Lower leg skin (tissue), 2 donors: ENCODE results near the gene APOBEC3F.

GRCh38 chr22:38443088-38443759, 11.8 kb downstream of the KCNJ4 start:
- PRO-cap, result no peak
- RAMPAGE, long total RNA, 2 experiments, result no peak in any of the 2 experiments

- PRO-cap, result no peak
- RAMPAGE, long total RNA, 2 experiments, result no peak in any of the 2 experiments
Observed at GRCh38 chr22:38487625-38488669, 18.2 kb downstream of the DDX17 start.

DNA sequence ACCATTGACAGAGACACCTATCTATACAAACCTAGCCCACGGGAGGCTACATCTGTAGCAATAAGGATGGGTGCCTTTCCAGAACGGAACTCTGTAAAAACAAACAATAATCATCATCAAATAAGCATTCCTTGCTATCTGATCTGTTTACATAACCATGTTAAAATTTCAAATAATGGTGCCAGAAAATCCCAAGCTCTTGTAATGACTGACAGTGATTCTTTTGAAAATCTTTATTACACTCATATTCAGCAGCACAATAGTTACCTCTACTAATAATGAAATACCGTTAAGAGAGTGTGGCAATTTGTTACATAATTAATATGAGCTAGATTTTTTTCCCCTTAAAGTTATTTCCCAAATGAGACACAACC, 14.1 kb downstream of the DDX17 start:
- PRO-cap, result no peak
- RAMPAGE, long total RNA, 2 experiments, result no peak in any of the 2 experiments

DNA sequence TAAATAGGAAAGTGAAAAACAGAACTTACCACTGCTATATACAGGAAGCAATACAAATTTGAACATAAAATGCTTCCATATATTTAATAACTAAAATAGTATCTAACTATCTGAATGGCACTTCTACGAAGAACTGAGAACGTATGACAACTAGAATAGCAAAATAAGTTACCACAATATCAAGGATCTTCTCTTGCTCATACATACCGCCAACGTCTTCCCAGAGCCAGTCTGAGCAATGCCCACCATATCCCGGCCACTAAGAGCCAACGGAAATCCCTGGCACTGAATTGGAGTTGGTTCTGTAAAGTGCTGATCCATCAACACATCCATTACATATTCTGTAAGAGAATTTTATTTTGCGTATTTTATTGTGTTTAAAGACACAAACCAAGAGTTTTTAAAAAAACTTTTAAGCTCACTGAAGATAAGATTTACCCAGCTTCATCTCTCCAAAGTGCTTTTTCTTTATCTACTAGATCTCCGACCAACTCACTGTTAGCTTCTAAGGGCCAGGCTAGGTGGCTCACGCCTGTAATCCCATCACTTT, 7.8 kb downstream of the DDX17 start:
- PRO-cap, result no peak
- RAMPAGE, long total RNA, 2 experiments, result start-site peak on the minus strand in 1 of 2 experiments, centred at position 270 of the sequence, 92 reads per replicate

DNA sequence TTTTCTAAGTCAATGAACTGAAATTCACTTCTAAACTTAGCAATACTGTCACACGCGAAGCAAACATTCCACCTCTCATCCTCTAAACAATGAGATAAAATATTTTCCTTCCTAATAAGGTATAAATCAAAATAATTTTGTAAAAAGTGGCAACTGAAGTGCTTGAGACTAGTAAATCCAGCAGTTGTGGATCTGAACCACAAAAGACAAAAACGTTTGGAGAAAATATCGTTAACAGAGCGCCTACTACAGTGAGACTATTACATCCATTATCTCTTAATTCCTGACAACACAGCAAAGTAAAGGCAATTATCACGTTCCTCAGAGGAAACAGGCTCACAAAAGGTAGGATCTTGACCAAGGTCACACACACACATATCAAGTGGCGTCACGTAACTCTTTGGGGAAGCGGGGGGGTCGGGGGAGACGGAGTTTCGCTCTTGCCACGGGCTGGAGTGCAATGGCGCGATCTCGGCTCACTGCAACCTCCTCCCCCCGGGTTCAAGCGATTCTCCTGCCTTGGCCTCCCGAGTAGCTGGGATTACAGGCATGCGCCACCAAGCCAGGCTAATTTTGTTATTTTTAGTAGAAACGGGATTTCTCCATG, 1.5 kb downstream of the DDX17 start:
- PRO-cap, result unidirectional peak, plus-strand start at position 432 of the sequence
- RAMPAGE, long total RNA, 2 experiments, result no peak in any of the 2 experiments

- PRO-cap, result bidirectional peak, plus-strand start at chr22:38506651, minus-strand start at chr22:38506299
- RAMPAGE, long total RNA, 2 experiments, result no peak in any of the 2 experiments
Observed at GRCh38 chr22:38506417-38506736, 266 bp upstream of the DDX17 start.

DNA sequence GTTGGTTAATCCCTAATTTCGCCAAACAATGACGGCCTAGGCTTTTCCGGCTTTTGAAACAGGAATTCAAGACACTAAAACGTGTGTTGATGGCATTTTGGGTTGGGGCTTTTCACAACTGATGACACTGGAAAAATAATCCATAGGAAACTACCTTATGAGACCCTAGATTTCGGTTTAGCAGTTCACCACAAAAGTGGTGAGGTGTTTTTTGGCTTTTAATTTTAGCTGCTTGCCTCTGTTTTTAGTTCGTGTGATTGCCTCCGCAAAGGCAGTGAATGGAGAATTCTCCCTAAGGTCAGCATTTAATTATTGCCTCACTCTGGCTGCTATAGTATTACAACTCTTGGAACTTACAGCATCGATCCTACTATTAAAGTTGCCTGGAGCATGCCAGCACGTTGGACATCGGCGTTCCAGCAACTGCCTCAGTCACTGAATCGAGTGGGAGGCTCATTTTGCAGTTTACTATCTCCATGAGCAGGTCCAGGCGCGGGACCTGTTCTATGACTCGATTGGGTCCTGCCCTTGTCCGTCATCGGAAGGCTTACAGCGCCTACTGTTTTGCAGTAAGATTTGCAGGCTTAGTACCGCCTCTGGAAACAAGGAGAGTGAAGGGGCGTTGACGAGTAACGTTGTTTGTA, 687 bp upstream of the GTPBP1 start:
- PRO-cap, result bidirectional peak, plus-strand start outside the sequence, minus-strand start at position 442 of the sequence
- RAMPAGE, long total RNA, 2 experiments, result no peak in any of the 2 experiments

GRCh38 chr22:38737848-38738940, 17.6 kb downstream of the SUN2 start:
- PRO-cap, result no peak
- RAMPAGE, long total RNA, 2 experiments, result no peak in any of the 2 experiments

GRCh38 chr22:38754835-38755695, 733 bp downstream of the SUN2 start:
- PRO-cap, result bidirectional peak, plus-strand start at chr22:38755070, minus-strand start at chr22:38754958; bidirectional peak, plus-strand start at chr22:38755598, minus-strand start at chr22:38755515
- RAMPAGE, long total RNA, 2 experiments, result no peak in any of the 2 experiments

DNA sequence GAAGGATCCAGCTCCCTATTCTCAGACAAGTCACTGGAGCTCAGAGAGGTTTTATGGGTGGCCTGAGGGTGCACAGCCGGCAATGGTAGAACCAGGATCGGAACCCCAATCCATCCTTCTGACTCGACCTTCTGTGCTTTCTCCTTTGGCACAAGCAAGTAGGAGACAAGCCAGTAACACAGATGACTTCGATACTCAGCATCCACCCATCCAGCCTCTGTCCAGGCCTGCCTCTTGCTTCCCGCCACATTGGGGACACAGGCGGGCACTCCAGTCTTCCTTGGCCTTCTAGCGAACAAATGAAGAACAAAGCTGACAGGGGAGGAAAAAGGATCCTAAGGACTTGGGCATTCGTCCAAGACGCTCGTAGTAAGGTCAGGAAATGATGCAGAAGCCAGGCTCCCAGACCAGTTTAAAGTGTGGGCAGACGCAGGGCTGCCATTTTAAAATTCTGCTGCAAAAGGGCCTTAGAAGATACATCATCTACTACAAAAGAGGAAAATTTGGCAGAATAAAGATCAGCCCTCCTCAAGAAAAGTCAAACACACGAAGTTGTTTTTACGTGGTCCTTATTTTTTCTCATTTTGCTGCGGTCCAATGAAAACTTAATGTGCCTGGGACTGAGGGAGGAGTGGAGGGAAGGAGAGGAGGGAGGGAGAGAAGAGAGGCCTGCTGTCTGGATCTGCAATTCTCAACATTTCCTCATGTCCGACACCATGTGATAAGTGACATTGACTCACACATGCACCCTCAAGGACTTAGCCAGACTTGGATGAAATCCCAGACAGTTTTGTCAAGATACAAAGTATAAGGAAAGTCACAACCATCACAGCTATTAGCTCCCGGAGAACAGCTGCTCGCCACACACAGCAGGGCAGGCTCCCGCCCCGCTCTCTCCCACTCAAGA, 5.9 kb downstream of the DNAL4 start:
- PRO-cap, result bidirectional peak, plus-strand start at position 835 of the sequence, minus-strand start at position 693 of the sequence
- RAMPAGE, long total RNA, 2 experiments, result no peak in any of the 2 experiments

DNA sequence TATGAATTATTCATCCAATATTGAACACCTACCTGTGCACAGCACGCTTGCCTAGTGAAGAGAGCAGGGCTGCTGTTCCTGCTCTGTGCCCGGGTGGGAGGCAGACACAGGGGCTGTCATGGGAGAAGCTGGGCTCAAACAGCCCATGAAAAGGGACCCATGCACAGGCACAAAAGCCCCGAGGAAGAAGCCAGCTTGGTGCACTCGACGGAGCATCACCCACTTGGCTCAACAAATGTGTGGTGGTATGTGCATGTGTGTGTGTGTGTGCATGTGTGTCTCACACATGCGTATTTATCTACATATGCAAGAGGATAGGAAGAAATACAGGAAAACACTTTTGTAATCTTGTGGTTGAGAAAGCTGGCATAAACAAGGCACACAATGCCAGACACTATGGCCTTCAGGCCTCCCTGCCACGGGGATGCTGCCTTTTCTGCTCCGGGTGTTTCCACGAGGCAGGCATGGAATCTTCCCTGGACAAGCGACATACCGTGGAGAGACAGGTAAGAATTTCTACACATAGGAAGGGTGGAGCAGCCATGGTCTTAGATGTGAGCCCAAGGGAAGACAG, 5.0 kb upstream of the APOBEC3A start:
- PRO-cap, result no peak
- RAMPAGE, long total RNA, 2 experiments, result no peak in any of the 2 experiments

DNA sequence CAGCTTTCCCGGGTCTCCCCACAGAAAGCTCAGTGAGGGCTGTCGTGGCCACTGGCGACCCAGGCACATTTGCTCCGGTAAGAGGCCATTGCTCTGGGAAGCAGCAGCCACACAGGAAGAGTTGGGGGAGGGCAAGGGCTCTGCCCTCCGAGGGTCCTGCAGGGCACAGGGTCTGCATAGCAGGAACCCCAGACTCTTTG, 8.7 kb downstream of the APOBEC3A start:
- PRO-cap, result no peak
- RAMPAGE, long total RNA, 2 experiments, result no peak in any of the 2 experiments

GRCh38 chr22:38973142-38973591, 9.0 kb upstream of the APOBEC3B start:
- PRO-cap, result no peak
- RAMPAGE, long total RNA, 2 experiments, result no peak in any of the 2 experiments

DNA sequence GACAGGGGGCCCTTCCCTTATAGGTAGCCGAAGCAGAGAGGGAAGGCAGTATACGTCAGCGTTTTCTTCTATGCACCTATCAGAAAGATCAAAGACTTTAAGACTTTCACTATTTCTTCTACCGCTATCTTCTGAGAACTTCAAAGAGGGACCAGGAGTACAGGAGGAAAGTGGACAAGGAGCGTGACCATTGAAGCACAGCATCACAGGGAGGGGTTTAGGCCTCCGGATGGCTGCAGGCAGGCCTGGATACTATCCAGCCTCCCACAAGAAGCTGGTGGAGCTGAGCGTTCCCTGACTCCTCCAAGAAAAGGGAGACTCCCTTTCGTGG, 1.1 kb upstream of the APOBEC3C start:
- PRO-cap, result no peak
- RAMPAGE, long total RNA, 2 experiments, result no peak in any of the 2 experiments

GRCh38 chr22:39040393-39041475, at the start of gene APOBEC3F:
Gene APOBEC3F (plus strand): TSS chr22:39040864.
- PRO-cap, result bidirectional peak, plus-strand start at chr22:39040876, minus-strand start at chr22:39040648
- RAMPAGE, long total RNA, 2 experiments, result no peak in any of the 2 experiments

DNA sequence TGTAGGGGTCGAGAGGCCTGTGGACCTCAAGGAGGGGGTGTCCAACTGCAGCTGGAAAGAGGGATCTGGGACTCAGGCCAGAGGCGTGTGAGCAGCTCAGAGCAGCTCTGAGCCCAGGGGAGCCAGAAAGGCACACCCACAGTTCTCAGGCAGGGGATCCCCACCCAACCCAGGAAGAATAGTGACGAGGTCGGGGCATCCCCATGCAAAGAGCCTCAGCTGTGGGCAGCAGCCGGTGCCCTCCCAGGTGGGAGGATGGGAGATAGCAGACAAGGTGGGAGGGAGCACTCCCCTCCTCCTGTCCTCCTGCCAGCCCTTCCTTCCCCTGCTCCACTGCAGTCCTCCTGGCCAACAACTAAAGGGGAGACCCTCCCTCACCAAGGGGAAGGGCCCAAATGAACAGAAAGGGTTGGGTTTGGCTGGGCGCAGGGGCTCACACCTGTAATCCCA, 2.5 kb downstream of the APOBEC3H start:
- PRO-cap, result no peak
- RAMPAGE, long total RNA, 2 experiments, result no peak in any of the 2 experiments

GRCh38 chr22:39117427-39118164, 20.6 kb downstream of the APOBEC3H start:
- PRO-cap, result no peak
- RAMPAGE, long total RNA, 2 experiments, result no peak in any of the 2 experiments

- PRO-cap, result no peak
- RAMPAGE, long total RNA, 2 experiments, result no peak in any of the 2 experiments
Observed at GRCh38 chr22:39153320-39153625, 793 bp upstream of the CBX7 start.

GRCh38 chr22:39176016-39176725, 23.7 kb upstream of the CBX7 start:
- PRO-cap, result no peak
- RAMPAGE, long total RNA, 2 experiments, result no peak in any of the 2 experiments

DNA sequence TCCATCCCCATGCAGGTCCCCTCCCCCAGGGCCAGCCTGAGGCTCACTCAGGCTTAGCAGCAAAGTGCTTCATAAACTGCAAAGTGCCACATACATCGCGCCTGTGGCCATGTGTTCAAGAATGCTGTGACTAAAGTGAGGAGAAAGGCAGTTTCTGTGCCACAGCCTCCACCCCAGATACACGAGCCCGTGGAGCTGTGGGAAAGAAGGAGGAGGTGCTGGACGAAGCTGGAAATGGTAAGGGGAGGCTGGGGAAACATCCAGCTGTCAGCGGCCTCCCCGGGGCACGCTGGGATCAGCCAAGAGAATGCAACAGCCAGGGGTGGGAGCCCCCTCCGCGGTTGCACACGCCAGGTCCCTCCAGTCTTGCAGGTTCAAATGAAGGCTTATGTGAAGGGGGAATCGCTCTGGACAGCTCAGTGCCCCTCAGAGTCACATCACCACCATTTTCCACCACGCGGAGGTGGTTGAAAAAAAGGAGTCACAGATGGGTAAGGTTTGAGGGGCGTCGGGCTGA, 3.3 kb downstream of the PDGFB start:
- PRO-cap, result no peak
- RAMPAGE, long total RNA, 2 experiments, result no peak in any of the 2 experiments